Right atrium auricular region (tissue), 2 donors: Measurements from ENCODE around the genes RBM27 and FBXO38.

DNA sequence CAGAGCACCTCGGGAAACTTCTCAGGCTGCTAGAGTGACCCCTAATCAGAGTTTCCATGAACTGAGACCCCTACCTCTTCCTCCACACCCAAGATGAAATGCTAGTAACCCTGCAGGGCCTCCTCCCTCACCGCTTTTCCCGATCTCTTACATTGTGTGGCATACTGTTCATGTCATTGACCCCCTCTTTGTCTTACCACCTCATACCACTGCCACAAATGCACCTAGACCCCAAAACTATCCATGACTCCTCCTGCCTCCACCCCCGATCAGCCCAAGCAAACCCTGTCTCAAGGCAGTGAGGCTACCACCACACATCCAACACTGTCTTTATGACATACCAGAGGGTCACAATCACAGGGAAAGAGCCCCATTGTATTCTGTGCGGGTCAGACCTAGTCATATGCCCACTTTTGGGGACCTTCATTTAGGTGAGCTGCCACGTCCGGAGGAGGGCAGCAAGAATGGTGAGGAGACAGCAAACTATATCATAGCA lies 55.7 kb downstream of the PLAC8L1 start:
- PRO-cap = no peak
- RAMPAGE, long total RNA, 2 experiments = no peak in any of the 2 experiments

- PRO-cap = bidirectional peak, plus-strand start at chr5:146203612, minus-strand start at chr5:146203403; bidirectional peak, plus-strand start at chr5:146203818, minus-strand start at chr5:146203782
- RAMPAGE, long total RNA, 2 experiments = start-site peak on the plus strand in 2 of 2 experiments, at chr5:146203553-146203639 at its widest, 31 to 1,126 reads per replicate
Measured at GRCh38 chr5:146203530-146204207, at the start of gene RBM27. Gene RBM27 (plus strand): TSS chr5:146203605.

GRCh38 chr5:146498377-146498731 lies 17.6 kb downstream of the GPR151 start:
- PRO-cap = no peak
- RAMPAGE, long total RNA, 2 experiments = no peak in any of the 2 experiments

- PRO-cap = bidirectional peak, plus-strand start at chr5:146667887, minus-strand start at chr5:146667751
- RAMPAGE, long total RNA, 2 experiments = no peak in any of the 2 experiments
Measured at GRCh38 chr5:146667622-146668146, 151.7 kb upstream of the GPR151 start.

GRCh38 chr5:147510463-147510826 lies 577 bp upstream of the DPYSL3 start:
- PRO-cap = no peak
- RAMPAGE, long total RNA, 2 experiments = no peak in any of the 2 experiments

DNA sequence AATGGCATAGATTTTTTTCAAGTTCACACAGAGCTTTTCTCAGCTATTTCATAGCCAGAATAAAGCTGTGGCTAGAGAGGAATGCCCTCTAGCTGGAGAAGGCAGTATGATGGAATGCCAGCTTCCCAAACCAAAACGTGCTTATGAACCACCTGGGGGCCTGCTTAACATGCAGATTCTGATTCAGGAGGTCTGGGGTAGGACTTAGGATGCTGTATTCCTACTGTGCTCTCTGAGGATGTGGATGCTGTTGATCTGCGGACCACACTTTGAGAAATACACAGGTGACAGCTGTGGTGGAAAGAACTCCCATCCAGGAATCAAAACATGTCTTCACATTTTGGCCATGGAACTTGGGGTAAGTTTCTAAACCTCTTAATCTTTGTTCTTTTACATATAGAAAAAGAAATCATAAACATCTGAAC lies 49.9 kb upstream of the DPYSL3 start:
- PRO-cap = no peak
- RAMPAGE, long total RNA, 2 experiments = no peak in any of the 2 experiments

GRCh38 chr5:148383523-148384102 lies at the start of gene FBXO38:
Gene FBXO38 (plus strand): TSS chr5:148383958.
- PRO-cap = bidirectional peak, plus-strand start at chr5:148384015, minus-strand start at chr5:148383783
- RAMPAGE, long total RNA, 2 experiments = start-site peak on the plus strand in 2 of 2 experiments, at chr5:148383946-148384013 at its widest, 314 to 421 reads per replicate; start-site peak on the minus strand in 2 of 2 experiments, at chr5:148383760-148383917 at its widest, 22 to 47 reads per replicate

DNA sequence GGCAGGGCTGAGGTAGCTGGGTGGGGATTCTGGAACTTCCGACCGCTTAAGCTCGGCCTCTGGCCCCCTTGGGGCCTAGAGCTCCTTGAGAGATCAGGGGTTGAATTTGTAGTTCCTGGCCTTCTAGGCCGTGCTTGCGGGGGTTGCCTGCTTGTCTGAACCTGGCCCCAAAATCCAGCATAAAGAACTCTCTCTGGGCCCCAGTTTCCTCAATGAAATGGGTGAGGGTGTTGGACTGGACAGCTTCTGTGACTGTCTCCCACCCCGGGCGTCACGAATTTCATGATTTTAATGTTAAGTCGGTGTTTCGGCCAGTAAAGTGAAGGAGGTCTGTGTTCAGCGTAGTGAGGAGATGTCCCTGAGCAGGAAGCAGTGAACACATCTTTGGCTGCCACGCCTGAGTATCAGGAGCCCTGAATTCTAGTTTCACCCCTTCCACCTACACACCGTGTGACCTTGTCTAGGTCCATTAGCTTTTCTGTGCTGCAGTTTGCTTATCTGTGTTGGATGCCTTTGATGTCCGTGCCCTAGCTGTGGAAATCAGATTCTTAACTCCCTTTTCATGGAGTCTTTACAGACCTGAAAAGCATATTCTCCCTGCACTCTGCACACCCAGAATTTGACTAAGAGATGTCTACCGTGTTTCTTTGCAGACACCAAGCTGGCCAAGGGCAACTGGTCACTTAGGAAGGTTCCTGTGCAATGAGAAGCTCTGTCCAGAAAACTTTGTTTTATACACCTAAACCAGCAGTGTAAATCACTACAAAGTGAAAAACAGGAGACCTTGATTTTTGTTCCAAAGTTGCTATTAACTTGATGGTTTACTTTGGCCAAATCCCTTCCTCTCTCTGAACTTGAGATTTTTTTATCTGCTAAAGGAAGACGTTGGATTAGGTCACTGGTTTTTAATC lies 600 bp downstream of the FBXO38 start:
- PRO-cap = no peak
- RAMPAGE, long total RNA, 2 experiments = no peak in any of the 2 experiments

DNA sequence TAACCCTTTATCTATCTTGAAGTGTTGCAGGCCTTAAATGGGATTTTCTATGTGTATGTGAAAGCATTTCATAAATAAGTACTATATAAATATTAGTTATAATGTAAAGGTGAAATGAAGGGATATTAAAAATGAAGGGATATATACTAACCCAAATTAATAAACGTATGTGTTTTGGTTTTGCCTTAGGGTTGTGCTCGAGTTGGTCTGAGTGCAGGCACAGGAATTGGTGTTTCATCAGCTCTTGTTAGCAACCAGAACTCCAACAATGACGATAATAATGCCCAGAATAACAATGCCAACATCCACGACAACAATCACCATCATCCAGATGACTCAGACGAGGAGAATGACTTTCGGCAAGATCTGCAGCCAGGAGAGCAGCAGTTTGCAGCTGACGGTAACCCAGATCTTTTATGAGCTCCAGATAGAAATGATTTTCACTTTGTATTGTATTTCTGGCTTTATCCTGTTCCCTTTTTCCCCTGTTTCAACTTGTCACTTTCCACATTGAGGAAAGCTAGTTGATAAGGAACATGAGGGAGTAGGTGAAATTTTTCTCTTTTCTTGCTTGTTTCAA lies 33.1 kb downstream of the FBXO38 start:
- PRO-cap = no peak
- RAMPAGE, long total RNA, 2 experiments = no peak in any of the 2 experiments

GRCh38 chr5:148665268-148665705 lies 11.0 kb upstream of the HTR4 start:
- PRO-cap = no peak
- RAMPAGE, long total RNA, 2 experiments = no peak in any of the 2 experiments

- PRO-cap = bidirectional peak, plus-strand start at chr5:148827003, minus-strand start at chr5:148826811
- RAMPAGE, long total RNA, 2 experiments = no peak in any of the 2 experiments
Measured at GRCh38 chr5:148826888-148827244, 455 bp downstream of the ADRB2 start.

GRCh38 chr5:148920887-148921273 lies 94.5 kb downstream of the ADRB2 start:
- PRO-cap = bidirectional peak, plus-strand start at chr5:148921186, minus-strand start at chr5:148921011
- RAMPAGE, long total RNA, 2 experiments = no peak in any of the 2 experiments

- PRO-cap = no peak
- RAMPAGE, long total RNA, 2 experiments = no peak in any of the 2 experiments
Measured at GRCh38 chr5:148956570-148957087, 106.2 kb downstream of the SH3TC2 start.

- PRO-cap = unidirectional peak, minus-strand start at chr5:148986837
- RAMPAGE, long total RNA, 2 experiments = no peak in any of the 2 experiments
Measured at GRCh38 chr5:148986493-148987160, 76.2 kb downstream of the SH3TC2 start.

GRCh38 chr5:149135391-149135839 lies 5.9 kb upstream of the ABLIM3 start:
- PRO-cap = no peak
- RAMPAGE, long total RNA, 2 experiments = no peak in any of the 2 experiments

DNA sequence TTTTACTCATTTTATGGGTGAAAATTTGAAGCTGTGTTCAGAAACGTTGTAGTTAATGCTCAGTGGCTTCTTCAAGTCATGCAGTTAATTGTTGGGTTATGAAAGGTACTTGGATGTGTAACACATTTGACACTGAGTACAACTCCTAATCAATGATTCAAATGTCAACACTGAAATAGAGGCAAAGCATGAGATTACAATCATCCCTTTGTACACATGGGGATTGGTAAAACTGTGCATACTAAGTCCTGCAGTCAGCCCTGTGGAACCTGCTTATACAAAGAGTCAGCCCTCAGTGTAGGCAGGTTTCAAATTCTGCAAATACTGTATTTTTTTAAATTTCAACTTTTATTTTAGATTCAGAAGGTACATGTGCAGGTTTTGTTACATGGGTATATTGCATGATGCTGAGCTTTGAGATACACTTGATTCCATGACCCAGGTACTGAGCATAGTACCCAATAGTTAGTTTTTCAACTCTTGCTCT lies 3.4 kb downstream of the ABLIM3 start:
- PRO-cap = no peak
- RAMPAGE, long total RNA, 2 experiments = no peak in any of the 2 experiments

DNA sequence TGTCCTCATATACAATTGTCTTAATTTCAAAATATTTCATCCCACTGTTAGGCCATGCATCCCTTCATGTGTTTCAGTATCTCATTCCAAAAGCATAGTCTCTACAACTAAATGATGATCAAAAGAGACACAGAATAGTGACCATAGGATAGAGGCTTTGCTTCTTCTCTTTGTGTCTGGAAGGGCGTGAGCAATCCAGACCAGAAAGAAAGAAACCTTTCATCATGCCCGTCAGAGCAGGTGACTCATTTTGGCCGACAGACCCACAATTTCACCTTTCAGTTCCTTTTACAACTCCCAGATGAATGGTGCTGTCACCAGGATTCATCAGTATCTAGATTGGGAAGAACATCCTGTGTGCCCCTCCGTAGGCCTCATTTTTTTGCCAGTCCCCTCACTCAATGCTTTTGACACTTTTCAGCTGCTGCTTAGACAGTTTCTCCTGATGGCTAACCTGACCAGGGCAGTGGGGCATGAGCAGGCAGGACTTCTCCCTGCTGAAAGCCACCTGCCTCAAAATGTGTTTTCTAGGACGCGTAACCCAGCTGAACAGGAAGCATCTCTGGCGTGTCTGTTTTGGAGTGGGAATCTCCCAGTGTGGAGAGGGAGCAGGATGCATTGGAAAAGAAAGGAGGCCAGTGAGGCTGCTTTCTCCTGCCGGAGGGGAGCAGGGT lies 21.2 kb downstream of the ABLIM3 start:
- PRO-cap = no peak
- RAMPAGE, long total RNA, 2 experiments = no peak in any of the 2 experiments

GRCh38 chr5:149207164-149207631 lies 64.5 kb upstream of the AFAP1L1 start:
- PRO-cap = no peak
- RAMPAGE, long total RNA, 2 experiments = no peak in any of the 2 experiments

DNA sequence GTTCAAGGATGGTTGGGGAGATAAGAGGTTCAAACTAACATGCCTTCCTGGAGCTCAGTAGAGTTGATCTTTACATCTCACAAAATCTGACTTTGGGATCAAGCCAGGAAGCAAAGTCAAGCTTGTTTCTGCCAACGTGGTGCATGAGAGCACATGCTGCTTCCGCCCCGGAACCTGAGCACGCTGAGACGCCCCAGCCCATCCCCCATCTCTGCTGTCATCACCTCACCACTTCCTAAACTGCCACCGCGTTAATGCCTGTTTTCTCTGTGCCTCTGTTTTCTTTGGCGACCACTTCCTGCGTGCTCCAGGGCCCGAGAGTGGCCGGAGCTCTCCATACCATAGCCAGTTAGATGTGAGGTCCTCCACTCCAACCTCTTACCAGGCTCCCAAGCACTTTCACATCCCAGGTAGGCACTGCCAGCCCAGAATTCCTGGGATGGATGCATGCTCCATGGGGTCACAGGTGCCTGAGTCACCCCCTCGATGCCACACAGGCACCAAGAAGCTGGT lies 31.2 kb upstream of the AFAP1L1 start:
- PRO-cap = no peak
- RAMPAGE, long total RNA, 2 experiments = no peak in any of the 2 experiments

- PRO-cap = no peak
- RAMPAGE, long total RNA, 2 experiments = no peak in any of the 2 experiments
Measured at GRCh38 chr5:149389359-149390131, 10.5 kb upstream of the IL17B start.